REH cell (cell line): ENCODE measurements around the gene POPDC3.

GRCh38 chr6:99415238-99415869 is 9.8 kb downstream of the PNISR start:
- PRO-cap = no peak

- PRO-cap = no peak
These were observed 655 bp downstream of the TSTD3 start for GRCh38 chr6:99521158-99522249.

DNA sequence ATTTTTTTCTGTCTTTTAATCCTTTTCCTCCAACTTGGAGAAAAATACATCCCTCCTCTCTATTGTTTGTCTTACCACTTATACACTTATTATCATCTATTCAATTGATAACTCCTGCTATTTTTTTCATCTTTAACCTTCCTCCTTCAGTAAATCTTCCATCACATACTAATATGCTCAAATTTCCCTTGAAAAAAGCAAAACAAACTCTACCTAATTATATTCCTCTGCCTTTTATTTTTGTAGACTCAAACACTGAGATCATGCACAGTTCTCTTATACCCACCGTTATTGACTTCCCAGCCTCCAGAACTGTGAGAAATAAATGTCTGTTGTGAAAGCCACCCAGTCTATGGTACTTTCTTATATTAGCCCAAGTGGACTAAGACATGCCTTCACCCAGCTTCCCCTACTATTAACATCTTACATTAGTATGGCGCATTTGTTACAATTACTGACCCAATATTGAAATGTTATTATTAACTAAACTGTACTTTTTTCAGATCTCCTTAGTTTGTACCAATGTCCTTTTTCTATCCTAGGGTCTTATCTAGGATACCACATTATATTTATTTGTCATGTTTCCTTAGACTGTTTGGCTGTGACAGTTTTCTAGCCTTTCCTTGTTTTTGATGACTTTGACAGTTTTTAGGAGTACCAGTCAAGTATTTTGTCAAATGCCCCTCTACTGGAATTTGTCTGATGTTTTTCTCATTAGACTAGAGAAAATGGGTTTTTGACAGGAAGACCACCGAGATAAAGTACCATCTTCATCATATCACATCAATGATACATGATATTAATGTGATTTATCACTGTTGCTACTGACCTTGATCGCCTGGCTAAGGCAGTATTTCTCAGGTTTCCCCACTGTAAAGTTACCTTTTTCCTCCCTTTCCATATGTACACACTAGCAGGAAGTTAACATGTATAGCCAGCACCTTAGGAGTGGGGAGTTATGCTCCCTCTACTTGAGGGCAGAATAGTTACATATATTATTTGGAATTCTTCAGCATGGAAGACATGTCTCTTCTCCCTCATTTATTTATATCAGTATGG is 14.7 kb downstream of the CCNC start:
- PRO-cap = no peak

- PRO-cap = no peak
These were observed 172.9 kb downstream of the MCHR2 start for GRCh38 chr6:99821048-99821536.

GRCh38 chr6:100196271-100197062 is 202.4 kb upstream of the MCHR2 start:
- PRO-cap = no peak

DNA sequence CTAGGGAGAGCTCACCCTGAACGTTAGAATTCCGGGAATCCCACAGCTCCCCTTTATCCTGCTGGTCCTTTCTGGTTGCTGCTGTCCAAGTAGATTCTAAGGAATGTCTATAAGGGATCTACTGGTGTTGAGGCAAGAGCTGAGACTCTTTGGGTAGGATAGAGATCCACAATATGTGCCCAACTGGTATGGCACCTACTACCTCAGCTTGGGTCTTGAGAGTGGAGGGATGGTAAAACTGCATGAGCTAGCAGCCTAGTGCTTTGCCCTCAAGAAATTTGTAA is 568.2 kb downstream of the GRIK2 start:
- PRO-cap = no peak

- PRO-cap = no peak
These were observed 1566.0 kb downstream of the HACE1 start for GRCh38 chr6:103293844-103294043.

DNA sequence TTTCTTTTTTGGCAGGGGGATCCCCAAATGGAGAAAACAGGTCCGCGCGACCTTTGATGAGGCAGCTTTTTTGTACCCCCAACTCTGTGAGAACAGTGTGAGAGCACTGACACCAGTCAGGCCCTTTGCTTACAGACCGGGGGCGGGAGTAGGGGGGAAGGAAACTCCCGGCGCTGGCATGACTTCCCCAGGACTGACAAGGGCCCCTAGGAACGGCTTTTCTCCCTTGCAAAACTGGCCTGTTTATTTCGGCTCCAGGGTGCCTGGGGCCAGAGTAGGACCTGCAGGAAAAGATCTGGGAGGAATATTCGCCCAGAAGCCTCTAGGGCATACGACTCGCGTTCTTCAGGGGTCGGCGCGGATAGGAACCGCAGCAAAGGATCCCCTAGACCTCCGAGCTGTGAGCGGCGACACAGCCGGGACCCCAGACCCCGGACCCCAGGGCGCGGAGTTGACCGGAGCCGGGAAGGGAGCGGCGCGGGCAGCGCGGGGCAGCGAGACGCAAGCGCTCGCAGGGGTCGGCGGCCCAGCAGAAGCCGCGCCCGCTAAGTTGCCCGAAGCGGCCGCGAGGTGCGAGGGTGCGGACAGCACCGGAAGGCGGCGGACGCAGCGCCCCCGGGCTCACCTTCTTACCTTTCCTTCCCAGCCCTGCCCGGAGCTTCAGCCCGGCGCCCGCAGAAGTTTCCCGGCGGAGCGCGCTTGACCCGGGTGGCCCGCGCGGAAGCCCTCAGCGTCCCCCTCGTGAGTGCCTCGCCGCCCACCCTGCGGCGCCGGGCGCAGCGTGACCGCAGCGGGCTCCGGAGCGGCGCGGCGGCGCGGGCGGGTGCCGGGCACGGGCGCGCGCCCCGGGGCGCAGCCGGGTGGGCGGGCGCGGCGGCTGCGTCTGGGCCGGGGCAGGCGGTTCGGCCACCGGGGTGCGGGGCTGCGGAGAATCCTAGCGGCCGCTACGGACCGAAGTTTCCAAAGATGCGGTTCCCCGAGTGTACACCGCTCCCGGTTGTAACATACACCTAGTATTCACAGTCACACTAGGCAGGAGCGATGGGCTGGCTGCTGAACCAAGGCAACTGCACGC is at the start of gene POPDC3:
Gene POPDC3, minus strand, starts transcription at position 815 of the 1,075 bp plus-strand sequence.
- PRO-cap = no peak

DNA sequence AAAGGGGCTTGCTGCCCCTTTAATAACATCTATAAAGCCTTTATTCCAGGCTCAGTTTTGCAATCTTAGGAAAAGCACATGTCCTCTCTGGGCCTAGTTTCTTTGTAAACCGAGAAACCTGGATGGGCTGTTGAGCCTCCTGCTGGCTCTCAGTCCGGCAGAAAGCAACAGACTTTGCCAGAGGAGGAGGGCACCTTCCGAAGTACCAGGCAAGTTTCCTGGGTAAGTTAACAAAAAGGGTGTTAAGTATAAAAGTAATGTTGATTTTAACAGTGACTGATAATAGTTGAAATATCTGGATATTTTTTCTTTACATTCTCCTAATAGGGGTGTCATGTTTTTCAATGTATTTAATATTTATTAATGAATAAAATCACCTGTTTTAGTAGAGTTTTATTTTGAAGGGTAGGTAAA is 99.0 kb upstream of the POPDC3 start:
- PRO-cap = no peak

- PRO-cap = no peak
These were observed 82.7 kb upstream of the PREP start for GRCh38 chr6:105485510-105486097.

DNA sequence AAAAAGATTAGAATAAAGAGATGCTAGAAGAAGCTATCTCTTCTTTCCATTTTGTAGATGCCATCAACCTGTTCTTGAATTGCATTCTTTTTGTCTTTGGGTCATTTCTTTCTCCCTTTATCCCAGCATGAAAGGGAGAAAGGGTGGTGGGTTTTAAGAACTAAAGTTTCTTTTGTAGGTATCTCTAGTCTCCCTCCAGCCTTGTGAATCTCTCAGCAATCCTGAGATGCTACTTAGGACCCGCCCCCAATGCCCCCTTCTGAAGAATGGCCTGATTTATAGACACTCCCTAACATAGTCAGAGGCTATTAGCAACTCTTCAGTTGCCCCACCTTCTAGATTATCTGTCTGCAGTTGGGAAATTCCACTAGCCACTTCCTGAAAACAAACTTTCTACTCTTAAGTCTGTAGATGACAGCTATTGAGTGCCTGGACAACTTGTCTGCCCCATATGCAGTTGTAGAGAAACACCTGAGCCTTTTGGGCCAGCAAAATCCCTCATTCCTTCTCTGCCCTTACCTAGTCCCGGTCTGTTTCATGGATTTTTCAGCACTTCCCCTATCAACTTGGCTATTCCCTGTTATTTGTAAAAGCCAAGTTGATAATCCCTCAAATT is 188.1 kb upstream of the PREP start:
- PRO-cap = no peak

GRCh38 chr6:106099102-106099721 is 13.1 kb downstream of the PRDM1 start:
- PRO-cap = no peak

GRCh38 chr6:106270768-106271476 is 54.6 kb downstream of the ATG5 start:
- PRO-cap = no peak

DNA sequence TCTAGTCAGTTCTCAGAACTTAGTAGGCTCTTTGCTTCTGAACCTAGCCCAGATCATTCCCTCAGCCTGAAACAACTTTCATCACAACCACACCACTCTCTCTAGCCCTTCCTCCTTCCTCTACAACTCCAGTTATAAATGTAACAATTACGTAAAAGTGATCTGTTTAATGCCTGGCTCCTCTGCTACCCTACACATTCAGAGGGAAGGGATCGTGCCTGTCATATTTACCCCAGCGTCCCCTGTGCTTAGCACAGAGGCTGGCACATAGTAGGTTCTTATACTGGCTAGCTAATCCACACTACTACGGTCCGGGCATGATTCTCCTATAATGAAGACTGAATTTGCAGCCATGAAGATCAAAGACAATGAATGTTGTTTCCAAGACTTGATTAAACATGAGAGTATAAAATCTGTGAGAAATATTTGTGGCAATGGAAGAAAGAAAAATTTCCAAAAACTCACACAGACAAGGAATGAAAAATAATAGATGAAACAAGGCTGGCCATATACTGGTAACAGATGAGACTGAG is 53.0 kb downstream of the ATG5 start:
- PRO-cap = no peak

DNA sequence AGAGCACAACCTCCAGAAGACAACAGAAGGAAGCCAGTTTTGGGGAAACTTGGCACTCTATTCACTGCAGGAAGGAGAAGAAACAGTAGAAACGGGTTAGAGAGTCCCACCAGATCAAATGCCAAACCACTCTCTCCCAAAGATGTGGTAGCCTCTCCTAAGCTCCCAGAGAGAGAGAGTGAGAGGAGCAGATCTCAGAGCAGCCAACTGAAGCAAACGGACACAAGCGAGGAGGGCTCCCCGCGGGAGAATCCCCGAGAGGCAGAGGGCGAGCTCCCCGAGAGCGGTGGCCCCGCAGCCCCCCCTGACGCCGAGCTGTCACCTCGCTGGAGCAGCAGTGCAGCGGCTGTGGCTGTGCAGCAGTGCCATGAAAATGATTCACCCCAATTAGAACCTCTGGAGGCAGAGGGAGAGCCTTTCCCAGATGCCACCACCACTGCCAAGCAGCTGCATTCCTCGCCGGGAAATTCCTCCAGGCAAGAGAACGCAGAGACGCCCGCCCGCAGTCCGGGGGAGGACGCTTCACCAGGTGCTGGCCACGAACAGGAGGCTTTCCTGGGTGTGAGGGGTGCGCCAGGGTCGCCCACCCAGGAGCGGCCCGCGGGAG is 117.8 kb downstream of the RTN4IP1 start:
- PRO-cap = no peak

GRCh38 chr6:106529945-106530590 is 99.2 kb downstream of the RTN4IP1 start:
- PRO-cap = no peak

- PRO-cap = bidirectional peak, plus-strand start at chr6:106666761, minus-strand start at chr6:106666808
These were observed 37.4 kb downstream of the QRSL1 start for GRCh38 chr6:106666567-106667302.

GRCh38 chr6:106715829-106716371 is 86.5 kb downstream of the QRSL1 start:
- PRO-cap = bidirectional peak, plus-strand start at chr6:106716272, minus-strand start at chr6:106716202

GRCh38 chr6:106739254-106739964 is 110.0 kb downstream of the QRSL1 start:
- PRO-cap = no peak

DNA sequence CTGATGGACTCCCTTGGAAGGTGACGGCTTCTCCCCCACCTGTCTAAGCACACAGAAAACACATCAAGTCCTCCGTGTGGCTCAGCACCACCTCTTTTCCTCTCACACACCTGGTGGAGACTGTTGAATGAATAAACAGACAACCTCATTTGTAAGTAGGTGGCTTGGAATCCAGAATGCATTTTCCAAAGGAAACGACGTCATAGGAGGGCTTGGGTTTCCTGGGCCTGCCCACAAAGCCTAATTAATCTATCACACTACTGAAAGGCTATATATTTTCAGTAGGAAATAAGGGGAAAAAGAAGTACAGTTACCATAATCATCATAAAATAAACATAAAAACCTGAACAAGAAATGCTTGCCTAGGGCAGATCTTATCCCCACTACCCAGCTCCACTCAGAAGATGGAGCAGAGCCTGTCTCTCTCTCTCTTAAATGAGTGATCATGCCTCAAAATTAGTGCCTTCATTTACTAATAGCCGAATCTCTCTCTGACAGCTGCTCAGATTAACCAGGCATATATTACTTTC is 121.3 kb downstream of the QRSL1 start:
- PRO-cap = no peak